Bronchial epithelial cell (primary cell): Measurements from ENCODE around the genes KLK2, ETFB and ZNF480.

DNA sequence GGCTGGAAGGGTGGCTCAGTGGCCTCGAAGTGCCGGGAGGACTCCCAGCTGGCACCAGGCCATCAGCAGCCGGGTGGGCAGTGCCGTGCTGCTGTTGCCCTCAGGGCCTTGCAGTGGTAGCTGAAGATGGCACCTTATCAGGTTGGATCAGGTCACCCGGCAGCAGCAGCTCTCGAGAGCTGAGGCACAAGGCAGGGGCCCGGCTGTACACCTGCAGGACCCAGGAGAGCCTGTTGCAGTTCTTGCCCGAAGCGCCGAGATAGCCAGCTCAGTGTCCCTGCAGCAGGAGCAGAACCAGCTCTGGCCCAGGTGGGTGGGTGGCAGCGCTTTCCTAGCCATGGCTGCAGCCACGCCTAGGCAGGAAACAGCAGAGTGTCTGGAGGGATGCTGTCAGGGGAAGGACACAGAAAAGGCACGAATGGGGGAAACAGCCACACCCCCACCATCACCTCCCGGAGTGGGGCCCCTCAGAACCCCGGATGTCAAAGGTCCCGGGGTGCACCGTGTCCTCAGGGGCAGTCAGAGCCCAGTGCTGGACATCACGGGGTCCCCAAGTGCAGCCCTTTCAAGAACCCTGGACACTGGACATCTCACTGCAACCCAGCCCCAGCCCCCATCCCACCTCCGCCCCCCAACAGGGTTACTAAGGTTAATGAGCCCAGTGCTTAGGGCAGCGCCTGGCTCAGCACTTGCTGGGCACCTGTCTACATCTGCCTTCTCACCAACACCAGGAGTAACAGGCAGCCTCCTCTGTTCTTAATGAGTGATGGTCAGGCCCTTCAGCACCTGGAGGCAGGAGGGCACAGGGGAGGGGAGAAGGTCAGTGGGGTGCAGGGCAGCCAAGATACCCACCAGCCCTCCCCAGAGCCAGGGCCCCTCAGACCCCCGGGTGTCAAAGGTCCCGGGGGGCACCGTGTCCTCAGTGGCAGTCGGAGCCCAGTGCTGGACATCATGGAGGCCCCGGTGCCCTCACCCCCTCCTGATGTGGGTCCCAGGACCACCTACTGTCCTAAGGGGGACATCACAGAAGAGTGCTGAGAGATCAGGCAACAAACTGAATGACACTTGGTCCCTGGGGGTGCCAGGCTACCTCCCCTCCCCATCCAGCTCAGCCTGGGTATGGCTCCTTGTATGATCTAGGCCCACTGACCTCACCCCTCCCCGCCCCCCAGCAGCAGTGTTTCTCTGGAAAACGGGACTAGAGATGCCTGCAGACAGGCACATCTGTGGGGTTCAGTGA is 8.8 kb downstream of the ACP4 start:
- RRBS, 2 experiments: 85 to 87% methylated on average over 9 of the region's 27 CpGs

DNA sequence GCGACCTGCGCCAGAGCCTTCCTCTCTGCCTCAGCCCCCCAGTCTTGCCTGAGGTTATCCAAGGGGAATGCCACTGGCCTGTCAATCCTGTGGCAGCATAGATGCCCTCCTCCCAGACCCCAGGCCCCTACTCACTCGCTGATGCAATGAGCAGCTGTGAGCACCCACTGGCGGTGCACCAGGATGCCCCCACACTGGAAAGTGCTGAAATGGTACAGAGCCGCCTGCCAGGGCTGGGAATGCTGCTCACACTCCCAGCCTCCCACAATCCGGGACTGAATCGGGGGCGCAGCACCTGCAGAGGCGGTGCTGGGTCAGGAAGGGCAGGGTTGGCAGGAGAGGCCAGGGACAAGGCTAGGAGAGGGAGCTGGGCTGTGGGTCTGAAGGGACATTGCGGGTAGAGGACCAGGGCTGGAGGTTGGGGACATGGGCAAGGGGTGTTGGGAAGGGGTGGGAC is 2.0 kb downstream of the KLK1 start:
- RRBS, 2 experiments: no CpG with 5 or more reads among the region's 10 CpGs

GRCh38 chr19:50850856-50851464 is 3.8 kb upstream of the KLK3 start:
- RRBS, 2 experiments: no CpG with 5 or more reads among the region's 8 CpGs

GRCh38 chr19:50858860-50859323 is 4.2 kb downstream of the KLK3 start:
- RRBS, 2 experiments: no CpG with 5 or more reads among the region's 7 CpGs

- RRBS, 2 experiments: no CpG with 5 or more reads among the region's 22 CpGs
These were observed 2.8 kb upstream of the KLK2 start for GRCh38 chr19:50870373-50870962.

GRCh38 chr19:50872917-50873625 is at the start of gene KLK2:
Gene KLK2 (plus strand): TSS chr19:50873439.
- RRBS, 2 experiments: no CpG with 5 or more reads among the region's 10 CpGs

- RRBS, 2 experiments: no CpG with 5 or more reads among the region's 4 CpGs
These were observed 1.6 kb downstream of the KLK10 start for GRCh38 chr19:51018000-51018199.

- RRBS, 2 experiments: no CpG with 5 or more reads among the region's 12 CpGs
These were observed 1.3 kb downstream of the KLK14 start for GRCh38 chr19:51081503-51081702.

DNA sequence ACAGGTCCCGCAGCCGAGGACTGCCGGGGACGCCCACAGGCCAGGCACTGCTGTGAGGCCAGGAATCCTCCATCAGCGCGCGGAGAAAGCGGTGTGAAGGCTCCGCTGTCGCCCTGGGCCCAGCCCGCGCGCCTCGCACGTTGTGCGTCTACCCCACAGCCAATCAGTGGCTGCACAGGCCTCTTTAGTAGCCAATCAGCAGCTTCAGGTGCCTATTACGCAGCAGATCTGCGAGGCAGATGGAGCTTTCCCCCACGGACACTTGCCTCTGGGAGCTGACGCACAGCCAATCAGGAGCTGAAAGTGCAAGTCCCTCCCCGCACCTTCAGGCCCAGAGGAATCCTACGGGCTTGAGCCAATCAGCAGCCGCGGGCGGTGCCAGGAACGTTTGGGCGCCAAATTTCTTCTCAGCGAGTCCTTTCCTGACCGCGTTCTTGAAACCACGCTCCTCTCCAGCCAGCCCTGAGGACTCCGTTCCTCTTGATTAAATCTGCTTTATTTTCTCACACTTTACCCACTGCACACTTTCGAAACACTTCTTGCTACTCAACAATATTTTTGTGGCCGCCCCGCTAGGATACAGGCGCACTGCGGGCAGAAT is 39.8 kb downstream of the SIGLEC7 start:
- RRBS, 2 experiments: no CpG with 5 or more reads among the region's 37 CpGs

GRCh38 chr19:51237732-51238591 is 12.9 kb upstream of the SIGLECL1 start:
- RRBS, 2 experiments: no CpG with 5 or more reads among the region's 7 CpGs

DNA sequence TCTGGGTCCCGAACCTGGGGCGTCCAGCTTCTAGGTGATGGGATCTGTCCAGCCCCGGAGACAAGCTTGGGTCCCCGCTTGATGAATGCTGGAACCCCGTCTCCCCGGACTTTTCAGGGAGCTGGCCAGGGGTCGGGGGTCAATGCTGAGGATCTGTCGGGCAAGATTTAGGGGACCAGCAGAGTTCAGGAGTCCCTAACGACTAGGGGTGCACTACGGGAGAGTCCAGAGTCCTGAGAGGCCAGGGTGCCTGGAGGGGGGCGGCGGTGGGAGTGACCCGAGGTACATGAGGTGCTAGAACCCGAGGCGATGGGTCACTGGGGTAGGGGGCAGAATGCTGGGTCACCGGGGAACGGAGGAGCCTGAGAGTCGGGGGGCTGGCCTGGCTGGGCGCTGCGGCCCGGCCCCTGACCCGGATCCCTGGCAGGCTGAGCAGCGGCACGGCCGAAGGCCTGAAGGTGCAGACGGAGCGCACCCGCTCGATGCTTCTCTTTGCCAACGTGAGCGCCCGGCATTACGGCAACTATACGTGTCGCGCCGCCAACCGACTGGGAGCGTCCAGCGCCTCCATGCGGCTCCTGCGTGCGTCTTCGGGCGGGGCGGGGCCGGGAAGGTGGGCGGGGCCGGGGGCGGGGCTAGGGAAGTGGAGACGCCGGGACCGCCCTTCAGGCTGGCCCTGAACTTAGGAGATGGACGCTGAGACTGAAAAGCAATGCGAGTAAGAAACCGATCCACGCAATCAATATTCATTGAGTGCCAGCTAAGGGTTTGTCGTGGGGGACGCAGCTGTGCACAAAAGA is 14.4 kb downstream of the VSIG10L start:
- RRBS, 2 experiments: 2 to 3% methylated on average over 20 to 21 of the region's 59 CpGs

GRCh38 chr19:51366217-51367287 is at the start of gene ETFB:
Gene ETFB (minus strand): TSS chr19:51366388.
- RRBS, 2 experiments: no CpG with 5 or more reads among the region's 72 CpGs

DNA sequence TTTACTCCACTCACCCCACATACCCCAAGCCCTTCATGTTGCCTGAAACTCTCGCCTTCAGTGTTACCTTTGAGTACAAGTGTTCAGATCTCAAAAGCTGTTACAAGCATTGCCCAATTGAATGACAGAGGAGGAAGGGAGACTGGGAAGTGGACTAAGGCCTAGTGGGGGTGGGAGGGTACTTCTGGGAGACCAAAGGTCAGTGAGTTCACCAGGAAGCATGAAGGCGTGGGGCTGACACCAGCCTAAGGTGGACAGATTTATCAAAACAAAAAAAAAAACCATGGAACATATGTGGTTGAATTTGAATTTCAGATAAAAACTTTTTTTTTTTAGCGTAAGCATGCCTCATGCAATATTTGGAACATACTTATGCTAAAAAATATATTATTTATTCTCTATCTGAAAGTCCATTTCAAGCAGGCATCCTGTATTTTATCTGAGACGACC is 6.2 kb upstream of the SIGLEC12 start:
- RRBS, 2 experiments: no CpG with 5 or more reads among the region's 4 CpGs

- RRBS, 2 experiments: no CpG with 5 or more reads among the region's 6 CpGs
These were observed 22.3 kb downstream of the ZNF175 start for GRCh38 chr19:51593361-51593779.

DNA sequence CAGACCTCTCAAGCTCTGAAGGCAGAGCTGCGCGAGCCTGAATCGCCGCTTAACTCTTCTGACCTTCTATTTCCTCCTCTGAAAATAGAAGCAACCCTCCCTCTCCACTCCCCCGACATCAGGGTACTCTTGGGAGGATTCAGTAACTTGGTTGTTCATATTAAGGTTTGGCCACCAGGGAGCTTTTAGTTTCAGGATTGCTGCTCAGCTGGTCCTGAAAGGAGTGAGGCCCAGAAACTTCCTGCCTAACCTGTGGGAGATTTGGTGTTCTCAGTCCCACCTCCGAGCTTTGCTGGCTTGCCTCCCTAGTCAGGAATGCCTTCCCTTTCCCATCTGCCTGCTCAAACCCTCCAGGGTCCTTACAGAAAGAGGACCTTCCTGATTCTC is 27.7 kb downstream of the SIGLEC5 start:
- RRBS, 2 experiments: no CpG with 5 or more reads among the region's 6 CpGs

DNA sequence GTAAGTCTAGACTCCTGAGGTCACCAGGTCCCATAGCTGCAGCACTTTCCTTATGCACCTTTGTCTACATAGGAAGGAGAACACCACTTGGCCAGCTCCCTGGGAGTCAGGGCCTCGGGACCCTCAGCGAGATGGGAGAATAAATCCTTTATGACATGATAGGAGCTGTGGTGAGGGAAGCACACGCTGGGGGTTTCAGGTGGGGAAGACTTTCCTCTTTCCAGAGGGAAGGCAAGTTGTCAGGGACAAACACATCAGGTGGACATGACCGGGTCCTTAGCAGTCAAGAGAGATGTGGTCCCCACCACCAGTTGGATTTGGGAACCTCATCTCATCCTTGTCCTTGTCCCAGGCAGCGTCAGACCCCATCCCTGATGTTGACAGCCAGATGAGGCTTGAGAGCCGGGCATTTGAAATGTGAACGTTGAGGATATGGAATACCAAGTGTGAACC is 426 bp upstream of the SIGLEC14 start:
- RRBS, 2 experiments: 79% methylated on average over 2 of the region's 7 CpGs; no CpG with 5 or more reads in 1 of the 2 experiments

- RRBS, 2 experiments: no CpG with 5 or more reads among the region's 11 CpGs
These were observed 3.5 kb upstream of the SPACA6 start for GRCh38 chr19:51689647-51690003.

DNA sequence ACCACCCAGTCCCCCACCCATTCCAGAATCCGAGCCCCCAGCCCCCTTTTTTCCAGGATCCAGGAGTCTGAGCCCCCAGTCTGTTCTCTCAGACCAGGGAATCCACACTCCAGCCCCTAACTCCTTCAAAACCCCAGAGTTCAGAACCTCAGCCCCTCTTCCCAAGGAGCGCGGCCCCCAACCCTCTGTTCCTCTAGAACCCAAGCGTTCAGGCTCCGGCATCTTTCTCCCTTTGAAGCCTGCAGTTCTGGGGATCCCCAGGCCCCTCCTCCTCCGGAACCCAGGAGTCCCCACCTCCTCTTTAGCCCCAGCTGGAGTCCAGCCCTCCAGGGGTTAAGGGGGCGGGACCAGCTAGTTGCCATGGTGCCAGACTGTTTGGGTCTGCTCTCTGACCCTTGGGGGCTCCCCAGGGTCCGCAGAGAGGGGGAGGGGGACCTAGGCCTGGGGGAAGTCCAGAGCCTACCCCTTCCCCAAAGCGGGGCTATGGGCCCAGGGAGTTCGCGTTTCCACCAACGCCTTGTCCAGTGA is 2.9 kb upstream of the SPACA6 start:
- RRBS, 2 experiments: 2% methylated on average over 2 of the region's 12 CpGs

DNA sequence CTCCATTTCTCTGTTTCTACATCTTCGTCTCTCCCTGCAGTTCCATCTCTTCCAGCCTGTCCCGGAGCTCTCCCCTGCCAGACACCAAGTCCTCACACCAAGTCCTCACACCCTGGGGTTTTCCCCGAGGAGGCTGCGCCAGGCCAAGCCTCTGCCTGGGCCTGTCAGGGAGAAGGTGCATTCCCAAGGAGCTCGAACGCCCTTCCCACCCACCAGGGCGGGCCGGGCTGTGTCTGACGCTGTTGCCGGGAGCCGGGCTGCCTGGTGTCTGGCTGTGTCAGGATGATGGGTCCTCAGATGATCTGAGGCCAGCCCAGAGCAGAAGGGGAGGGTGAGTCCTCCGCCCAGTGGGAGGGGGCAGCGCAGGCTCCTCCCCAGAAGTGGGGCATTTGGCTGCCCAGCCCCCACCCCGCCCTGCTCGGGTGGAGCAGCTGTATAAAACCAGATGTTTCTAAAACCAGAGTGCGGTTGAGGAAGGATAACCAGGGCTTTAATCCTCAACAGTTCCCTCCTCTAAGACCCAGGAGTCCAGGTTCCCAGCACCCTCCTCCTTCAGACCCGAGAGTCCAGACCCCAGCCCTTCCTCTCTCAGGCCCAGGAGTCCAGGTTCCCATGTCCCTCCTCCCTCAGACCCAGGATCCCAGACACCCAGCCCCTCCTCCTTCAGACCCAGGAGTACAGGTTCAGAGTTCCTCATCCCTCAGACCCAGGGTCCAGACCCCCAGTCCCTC is 2.4 kb upstream of the HAS1 start:
- RRBS, 2 experiments: no CpG with 5 or more reads among the region's 17 CpGs

DNA sequence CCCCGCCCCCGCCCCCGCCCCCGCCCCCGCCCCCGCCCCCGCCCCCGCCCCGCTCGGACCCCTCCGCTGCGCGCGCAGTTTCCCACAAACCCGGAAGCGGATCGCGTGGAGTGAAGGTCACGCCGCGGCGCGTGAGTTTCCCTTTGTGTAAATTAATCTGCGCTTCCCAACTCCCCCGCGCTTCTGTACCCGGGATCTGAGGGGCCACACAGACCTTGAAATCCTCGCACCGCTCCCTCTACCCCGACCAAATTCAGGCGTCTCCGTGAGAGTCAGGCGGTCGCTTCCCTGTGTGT is at the start of gene ZNF480:
Gene ZNF480, plus strand, starts transcription at position 77 of the 296 bp plus-strand sequence.
- RRBS, 2 experiments: no CpG with 5 or more reads among the region's 34 CpGs